Smooth muscle cell (in vitro differentiated cells): ENCODE data around the gene ITIH2.

GRCh38 chr10:6197442-6198010 is 5.2 kb upstream of the PFKFB3 start:
- RAMPAGE, long total RNA = no peak

- RAMPAGE, long total RNA = no peak
These were observed 729 bp downstream of the PFKFB3 start for GRCh38 chr10:6203466-6203855.

DNA sequence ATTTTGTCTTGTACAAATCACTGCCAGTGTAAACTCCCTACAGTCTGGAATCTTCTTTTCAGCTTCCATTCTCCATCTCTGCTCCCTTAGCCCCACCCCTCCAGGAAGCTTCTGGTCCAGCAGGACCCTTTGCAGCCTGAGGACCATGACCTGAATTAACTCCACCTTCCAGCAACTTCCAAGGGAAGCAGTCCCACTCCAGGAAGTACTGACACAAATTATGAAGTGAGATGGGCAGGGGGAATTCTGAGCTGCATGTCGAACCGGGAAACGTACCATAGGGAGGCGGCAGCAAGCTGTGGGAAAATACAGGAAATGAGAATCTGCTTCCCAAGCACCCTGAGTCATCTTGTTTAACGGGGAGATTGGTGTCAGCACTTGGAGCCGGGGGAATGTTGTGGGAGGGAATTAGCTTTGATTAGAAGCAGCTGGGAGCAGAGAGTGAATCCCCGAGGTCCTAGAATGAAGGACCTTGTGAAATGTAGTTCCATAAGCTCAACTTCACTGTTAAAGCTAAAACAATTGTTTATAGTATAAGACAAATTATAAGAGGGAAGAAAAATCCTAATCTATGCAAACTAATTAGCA is 141.3 kb upstream of the PRKCQ start:
- RAMPAGE, long total RNA = no peak

- RAMPAGE, long total RNA = no peak
These were observed 1.5 kb upstream of the SFMBT2 start for GRCh38 chr10:7412253-7412891.

DNA sequence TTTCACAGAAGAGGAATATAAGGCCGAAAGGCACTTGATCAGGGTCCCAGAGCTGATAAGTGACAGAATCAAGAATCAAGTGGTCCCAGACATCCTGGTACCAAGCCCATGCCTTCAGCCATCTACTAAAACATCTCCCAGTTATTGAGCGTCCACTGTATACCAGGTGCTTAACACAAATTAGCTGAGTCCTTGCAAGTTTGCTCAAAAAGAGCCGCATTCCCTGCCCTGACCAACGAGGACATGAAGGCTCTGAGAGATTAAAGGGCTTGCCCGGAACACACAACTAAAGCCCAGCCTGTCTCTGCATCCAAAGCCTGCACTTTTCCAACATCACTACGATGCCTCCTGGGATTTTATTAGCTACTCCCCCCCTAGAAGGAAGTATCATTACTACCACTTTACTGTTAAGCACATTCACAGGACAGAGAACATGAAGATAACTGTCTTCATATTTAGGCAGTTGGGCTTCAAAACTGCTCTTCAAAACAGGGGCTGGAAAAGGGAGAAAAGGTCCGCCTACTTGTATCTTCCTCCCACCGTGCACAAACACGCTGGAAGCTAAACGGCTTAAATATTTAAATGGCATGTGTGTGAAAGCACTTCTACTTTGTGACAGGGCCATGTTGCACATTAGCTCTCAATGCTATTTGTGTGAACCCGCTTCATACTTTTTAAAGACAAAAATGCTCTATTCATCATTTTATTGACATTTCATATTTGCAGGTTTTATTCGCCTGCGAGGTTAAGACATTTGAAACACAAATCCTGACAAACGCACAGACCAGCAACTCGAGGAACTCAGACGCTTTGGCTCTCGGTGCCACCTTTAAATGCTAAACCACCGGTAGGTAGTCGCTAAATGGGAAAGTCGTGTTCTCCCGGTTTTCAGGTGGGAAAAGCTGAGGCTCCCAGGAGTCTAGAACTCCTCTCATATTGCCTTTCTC is 1.0 kb downstream of the ITIH5 start:
- RAMPAGE, long total RNA = no peak

DNA sequence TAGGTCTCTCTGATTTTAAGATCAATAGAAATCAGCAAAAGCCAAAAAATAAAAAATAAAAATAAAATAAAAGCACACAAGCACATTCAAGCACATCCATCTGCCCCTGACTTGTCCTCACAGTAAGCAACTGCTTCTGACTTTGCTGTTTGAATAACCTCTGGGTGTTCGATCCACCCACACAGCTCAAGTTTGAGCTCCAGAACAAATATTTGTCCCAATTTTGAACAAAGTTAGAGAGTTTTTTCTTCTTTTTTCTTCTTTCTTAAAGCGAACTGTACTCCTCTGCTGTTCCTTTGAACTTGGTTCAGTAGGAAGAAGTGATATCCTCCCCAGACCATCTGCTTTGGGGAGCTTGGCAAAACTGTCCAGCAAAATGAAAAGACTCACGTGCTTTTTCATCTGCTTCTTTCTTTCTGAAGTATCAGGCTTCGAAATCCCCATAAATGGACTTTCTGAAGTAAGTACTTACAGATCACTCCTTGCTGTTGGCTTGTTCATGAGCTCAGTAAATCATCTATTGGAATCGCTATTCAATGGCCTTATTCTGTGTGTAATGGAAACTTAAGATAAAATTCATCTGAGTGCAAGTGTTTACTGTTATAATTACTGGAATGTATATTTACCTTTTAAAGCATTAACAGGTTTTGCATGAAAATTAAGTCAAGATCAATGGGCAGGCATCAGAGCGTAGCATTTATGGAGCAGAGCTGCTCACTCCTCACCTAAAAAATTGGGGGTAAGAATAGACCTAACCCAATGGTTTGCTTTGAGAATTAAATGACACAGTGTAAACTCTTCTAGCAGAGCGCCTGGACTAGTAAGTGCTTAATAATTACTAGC is at the start of gene ITIH2:
TSS of gene ITIH2 (plus strand) at position 258 of the 843 bp plus-strand sequence.
- RAMPAGE, long total RNA = no peak

GRCh38 chr10:7807329-7807777 is 11.0 kb upstream of the TAF3 start:
- RAMPAGE, long total RNA = no peak

DNA sequence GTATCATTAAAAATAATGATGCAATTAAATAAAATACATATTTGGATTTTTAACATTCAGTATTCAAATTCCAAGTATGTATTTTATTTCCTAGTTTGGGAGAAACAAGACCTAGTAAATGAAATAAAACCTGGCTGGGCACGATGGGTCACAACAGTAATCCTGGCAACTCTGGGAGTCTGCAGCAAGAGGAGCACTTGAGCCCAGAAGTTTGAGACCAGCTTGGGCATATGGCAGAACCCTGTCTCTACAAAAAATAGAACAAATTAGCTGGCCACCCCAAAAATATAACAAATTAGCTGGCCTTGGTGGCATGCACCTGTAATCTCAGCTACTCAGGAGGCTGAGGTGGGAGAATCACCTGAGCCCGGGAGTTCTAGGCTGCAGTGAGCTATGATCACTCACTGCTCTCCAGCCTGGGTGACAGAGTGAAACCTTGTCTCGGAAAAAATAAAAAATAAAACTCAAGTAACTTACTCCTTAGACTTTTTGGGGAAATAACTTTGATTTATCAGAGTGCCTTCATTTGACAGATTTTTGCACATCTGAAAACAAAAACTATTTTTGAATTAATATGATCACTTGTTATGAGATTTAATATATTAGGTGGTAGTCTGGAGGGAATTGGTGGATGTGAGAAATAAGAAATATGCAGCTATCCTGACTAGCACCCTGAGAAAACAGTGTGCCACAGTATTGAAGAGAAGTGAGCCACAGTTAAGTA is 61.7 kb downstream of the TAF3 start:
- RAMPAGE, long total RNA = no peak

- RAMPAGE, long total RNA = no peak
These were observed 9.3 kb upstream of the GATA3 start for GRCh38 chr10:8044850-8045962.

DNA sequence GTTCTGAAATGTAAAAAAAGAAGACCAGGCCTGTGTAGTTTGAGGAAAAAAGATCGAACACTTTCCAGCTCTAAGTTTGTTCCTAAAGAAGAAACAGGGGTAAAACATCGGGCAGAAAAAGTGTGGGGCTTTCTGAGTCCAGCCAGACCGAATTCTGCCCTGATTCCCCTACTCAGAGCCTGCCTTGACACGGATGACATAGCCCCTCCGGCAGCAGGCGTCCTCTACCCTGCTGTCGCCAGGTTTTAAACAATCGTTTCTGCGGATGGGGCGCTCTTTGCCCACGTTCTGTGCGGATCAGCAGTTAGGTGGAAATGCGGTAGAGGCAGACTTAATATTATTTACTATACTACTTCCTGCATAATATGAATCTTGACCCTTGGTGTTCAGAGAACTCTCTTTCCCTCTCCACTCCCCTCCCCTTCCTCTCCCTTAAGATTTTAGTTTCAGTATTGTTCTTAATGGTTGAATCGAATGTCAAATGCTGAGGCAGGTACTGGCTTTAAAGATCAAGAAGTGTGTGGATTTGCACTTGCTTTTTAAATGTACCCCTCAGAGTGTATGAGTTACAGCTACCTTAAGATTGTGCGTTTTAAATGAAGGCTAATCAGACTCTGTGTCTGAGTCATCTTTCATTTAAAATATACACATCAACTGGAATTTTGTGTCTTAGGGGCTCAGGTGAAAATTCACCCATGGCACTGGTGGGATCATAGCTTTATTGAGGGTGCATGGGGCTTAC is 2.5 kb downstream of the GATA3 start:
- RAMPAGE, long total RNA = no peak

DNA sequence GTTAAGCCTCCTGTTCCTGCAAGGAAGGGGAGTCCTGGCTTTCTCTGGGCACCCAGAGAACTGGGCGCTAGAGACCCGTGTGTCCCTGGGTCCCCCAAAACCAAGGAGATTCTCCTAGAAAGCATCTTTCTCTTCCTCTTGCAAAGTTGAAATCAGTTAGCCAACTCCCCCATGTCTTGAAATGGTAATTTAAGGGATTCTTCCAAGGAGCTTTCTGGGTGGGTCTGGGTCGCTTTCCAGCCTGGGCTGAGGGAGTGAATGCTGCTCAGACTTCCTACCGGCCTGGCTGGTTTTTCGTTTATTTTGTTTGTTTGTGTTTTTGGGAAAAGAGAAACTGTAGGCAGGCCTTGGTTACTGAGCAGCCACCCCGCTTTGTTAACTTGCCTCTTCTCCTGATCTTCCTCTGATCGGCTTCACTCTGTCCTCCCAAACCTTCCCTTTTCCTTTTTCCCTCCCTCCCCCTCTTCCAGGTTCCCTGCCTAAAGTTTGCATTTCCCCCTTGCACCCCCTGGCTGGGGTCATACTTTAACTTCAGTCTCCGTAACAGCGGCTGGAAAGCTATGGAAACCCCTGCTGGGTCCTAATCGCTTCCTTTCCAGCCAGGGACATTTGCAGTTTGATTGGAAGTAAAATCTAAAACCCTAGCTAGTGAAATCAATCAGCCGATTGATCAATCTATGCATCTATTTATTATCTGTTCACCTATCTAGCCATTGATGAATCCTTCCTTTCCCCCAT is 8.5 kb downstream of the GATA3 start:
- RAMPAGE, long total RNA = no peak

DNA sequence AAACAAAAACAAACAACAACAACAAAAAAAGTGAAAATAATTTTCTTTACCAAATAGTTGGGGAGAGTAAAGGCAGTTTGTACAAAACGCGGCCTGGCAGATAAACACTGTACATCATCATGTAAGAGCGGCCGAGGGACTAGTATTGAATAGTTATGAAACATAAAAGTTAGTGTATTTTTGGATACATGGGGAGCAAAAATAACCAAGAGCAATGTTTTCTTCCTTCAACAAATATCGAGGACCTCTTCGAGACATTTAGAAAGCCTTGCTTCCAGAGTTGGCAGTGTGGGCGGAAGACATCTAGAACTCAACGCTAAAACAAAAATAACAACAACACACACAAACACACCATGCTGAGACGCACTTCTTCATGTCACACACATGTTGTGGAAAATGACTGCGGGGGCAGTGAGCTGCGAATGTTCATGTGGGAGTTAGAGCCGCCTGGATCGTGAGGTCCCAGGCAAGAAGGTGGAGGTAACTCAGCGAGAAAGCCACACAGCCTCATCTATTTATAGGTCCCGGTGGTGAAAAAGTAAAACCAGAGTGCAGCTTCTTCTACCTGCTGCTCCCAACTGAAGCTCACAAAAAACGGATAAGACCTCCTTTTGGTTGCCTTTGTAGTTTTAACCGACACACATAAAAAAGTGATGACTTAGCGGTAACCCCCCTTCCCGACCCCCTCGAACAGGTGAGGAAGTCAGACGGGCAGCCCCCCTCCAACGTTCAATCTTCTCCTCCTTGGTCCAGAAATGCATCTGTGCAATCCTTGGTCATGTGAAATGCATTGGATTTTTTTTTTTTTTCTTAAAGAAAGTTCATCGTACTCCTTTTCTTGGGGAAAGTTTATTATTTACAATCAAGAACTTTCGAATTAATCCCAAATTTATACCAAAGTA is 276.8 kb downstream of the GATA3 start:
- RAMPAGE, long total RNA = no peak

- RAMPAGE, long total RNA = no peak
These were observed 399.7 kb downstream of the GATA3 start for GRCh38 chr10:8454093-8454623.

- RAMPAGE, long total RNA = no peak
These were observed 539.6 kb downstream of the GATA3 start for GRCh38 chr10:8594131-8594498.

GRCh38 chr10:8616120-8616745 is 561.7 kb downstream of the GATA3 start:
- RAMPAGE, long total RNA = no peak

- RAMPAGE, long total RNA = no peak
These were observed 950.2 kb downstream of the GATA3 start for GRCh38 chr10:9004695-9005142.

GRCh38 chr10:10662797-10663523 is 354.7 kb upstream of the CELF2 start:
- RAMPAGE, long total RNA = no peak

GRCh38 chr10:10818171-10818620 is 199.5 kb upstream of the CELF2 start:
- RAMPAGE, long total RNA = no peak

DNA sequence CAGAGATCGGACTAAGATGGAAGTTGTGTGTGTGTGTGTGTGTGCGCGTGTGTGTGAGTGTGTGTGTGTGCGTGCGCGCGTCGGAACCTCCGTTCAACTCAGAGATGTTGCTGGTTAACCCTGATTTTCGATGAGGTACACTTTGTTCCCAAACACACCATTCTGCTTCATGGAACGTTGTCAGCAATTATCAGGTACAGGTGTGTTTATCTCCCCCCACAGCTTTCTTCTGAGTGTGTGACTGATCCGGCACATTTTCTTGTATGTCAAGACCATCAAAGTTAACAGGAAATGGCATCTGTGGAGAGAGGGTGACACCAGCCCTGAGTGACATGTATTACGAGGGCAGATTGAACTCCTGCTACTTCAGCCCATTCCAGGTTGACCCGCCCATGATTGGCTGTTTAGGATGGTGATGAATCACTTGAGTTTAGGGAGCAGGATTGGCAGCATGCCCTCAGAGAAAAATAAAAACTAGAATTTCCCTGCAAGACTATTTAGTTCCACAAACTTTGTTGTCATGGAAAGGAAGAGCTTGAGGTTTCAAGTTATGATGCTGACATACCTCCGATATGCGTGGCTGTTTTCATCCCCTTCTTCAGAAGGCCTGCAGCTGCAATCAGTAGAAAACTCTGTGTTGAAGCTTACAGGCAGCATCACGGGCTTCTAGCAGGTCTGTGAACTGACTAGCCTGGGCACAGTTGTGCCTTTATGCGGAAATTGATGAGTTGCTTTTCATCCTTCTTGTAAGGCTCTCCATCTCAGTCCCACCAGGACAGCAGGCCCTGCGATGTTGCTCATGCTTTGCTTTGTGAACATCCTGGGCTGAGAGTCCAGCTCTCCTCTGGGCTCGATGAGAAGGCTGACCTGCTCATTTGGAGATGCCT is 8.1 kb upstream of the CELF2 start:
- RAMPAGE, long total RNA = no peak

- RAMPAGE, long total RNA = no peak
These were observed 17.6 kb downstream of the CELF2 start for GRCh38 chr10:11035152-11035814.